Progenitor cell of endocrine pancreas (in vitro differentiated cells): ENCODE measurements around a stretch of chr3.

DNA sequence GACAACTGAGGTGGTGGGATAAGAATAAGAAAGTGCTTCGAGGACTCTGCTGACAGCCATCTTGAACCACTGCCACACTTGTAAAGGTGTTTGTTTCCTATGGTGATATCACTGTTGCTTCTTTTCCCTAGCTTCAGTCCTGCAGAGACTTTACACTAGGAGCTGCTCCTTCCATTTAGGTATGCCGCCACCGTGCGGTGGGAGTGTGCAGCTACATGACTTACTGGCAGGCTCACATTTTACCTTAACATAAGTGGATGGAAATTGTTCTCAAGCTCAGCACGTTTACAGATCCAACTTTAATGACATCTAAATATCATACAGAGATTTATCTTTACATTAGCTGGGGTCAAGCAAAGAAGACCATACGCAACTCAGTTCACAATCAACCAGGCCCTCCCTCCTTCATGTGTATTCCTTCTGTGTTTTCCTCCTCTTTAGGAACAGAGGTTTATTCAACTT is 13.9 kb upstream of the TRANK1 start:
- PRO-cap: no peak

DNA sequence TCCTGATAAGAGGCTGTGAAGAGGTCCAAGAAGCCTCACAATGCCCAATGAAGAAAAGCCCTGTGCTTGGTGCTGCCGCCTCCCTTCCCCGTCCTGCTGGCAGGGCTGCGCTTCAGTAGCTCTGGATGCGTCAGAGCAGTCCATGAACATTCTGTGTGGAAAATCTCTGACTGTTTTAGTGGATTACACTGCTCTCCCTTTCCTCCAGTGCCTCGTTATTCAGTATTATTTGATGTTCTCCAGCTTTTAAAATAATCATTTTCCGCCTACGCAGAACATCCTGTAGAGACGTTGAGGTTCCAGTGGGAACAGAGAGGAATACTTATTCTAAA is 39.7 kb downstream of the MLH1 start:
- PRO-cap: no peak

DNA sequence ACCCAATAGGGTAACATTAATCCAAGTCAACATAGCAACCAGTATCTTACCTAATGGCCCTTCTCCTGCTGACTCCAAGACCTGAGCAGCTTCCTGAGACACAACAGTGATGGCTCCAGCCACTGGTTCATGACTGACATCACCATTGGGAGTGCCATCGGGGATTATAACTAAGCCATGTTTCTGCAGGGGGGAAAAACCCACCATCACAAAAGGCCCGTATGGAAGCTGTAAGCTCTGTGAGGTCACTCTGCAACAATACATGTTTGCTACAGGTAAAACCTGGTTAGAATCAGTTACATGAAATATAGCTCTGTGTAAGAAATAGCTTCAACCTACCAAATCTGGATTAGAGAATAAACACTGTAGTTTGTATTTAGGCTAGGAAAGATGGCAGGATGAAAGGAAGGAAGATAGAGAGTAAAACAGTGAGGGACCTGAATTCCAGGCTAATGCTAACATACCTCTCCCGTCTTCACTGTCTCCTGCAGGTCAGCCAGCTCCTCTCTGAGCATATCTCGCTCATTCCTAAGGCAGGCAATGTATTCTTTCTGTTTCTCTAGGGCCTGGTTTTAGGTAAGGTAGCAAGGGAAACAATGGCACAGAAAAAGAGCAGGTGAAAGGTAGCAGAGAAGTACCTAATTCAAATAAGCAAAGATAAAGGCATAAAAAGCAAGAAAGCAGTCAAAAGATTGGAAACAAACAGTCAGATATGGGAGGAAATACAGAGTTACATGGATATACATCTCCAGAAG is 72.6 kb downstream of the MLH1 start:
- PRO-cap: no peak

GRCh38 chr3:37083595-37083832 is 90.2 kb downstream of the MLH1 start:
- PRO-cap: no peak

DNA sequence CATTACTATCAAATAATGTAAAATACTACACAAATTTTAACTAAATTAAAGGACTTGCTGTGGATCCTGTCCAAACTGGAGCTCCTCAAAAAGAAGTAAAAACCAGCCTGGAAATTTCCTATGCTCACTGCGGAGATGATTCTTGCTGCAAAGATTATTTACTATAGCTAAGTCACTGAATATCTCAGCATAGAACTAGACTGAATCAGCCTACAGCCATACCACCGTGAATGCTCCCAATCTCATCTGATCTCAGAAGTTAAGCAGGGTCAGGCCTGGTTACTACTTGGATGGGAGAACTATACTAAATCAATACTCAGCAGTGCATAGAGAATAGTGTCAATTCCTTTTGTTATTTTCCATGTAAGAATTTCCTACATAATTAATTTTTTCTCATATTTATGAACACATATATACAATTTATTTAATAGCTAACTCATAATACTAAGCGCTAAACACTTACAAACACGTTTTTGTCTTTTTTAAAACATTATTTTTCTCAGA is 98.4 kb downstream of the GOLGA4 start:
- PRO-cap: no peak

DNA sequence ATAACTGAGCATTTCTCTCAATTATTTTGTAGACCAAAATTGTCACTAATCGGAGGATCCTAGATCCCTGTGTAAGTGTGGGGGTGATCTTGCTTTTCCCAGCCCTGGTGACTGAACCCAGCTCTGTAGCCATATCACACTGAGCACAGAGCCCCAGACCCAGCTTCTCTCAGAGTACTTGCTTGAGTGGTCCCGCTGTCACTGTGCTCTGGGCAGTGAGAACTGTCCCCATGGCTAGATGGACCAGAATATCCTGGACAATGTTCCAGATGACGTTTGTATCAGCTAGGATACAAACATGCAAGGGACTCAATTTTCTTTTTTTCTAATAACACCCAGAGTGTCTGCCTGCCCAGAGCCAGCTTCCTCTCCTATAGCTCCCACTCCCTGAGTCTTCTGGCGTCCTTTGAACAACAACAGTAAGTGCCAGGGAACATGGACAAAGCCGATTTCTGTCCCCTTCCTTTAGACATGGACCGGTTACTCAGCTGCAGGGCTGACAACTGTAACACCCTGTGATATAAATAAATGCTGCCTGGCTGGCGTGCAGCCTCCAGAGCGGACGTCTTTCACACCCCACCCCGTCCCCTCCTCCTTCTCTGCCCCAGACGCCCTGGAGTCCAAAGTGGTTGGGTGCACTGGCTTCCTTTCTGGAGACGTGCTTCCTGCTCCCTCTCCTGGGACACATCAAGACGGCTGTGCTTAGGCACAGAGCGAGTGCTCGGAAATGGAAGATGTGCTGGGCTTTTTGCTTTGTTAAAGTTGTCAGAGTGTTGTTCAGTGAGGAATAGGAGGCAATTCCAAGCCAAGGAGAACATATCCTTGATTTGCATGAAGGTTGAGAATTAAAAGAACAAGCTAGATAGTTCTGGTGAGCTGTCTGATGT is 4.2 kb downstream of the ITGA9 start:
- PRO-cap: no peak

DNA sequence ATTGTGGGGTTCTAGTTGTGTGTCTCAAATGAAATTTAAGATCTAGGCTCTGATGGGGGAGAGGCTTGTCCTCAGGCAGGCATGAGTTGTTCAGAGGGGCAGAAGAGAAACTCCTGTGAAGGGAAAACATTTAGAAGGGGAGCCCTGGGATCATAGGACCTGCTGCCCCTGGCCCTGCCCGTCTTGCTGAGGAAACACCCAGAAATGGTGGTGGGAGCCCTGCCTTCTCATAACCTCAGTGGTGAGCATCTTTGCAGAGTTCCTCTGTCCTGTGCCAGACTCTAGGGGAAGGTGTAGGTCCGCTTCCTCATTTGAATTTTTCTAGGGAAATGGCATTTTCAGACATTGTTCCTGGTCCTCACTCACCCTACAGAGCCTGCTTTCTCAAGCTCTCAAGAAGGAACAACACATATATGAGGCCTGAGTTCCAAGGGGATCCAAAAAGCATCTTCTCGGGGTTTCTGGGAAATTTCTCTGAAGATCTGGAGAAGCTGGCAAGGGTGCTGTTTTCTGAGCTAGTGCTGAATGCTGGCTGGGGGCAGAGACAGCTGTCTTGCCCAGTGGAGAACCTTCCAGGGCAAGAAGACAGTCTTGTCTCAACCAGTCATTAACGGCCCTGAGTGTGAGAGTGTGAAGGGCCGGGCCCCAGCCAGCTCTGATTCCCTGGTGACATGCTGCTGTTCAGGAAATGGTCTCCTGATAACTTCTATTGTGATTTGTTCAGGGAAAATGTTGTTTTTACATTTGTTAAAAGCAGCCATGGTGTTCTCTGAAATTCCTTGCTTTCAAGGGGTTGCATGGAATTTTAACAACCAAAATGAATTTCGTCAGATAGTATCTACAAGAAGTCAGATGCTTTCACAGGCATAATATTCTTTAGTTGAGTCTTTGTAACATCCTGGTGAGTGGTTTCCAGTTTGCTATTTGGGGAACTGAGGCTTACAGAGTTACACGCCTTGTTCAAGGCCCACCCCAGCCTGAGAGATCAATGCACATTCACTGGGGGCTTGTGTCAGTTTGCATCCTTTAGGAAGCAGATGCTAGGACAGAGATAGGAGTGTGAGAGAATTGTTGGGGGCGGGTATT is 5.7 kb downstream of the ITGA9 start:
- PRO-cap: no peak

DNA sequence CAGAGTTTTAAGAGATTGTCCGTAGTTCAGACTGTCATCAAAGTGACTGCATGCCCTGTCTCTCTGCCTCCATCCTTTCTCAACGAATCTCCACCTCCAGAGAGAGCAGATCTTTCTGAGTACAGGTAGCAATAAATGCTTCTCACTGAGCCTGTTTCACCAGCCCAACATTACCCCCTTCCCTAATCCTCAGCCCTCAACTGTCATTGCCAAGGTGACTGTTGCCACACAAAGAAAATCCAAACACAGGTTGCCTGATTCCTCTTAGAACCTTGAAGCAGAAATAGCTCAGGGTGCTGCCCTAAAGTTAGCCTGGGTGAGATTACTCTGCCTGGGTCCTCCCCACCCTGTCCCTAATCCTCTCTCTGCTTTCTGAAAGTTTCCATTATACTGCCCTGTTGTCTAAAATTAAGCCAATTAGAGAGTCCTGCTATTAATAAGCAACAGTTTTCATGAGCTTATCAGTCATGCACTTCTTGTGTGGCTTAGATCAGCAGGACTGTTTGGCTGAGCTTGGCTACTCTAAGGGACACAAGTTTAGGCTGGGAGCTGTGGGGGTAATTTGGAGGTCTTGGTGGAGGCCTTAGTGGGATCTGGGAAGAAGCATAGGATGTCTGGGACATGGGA is 57.0 kb downstream of the ITGA9 start:
- PRO-cap: no peak

- PRO-cap: no peak
Observed at GRCh38 chr3:37533295-37533784, 81.4 kb downstream of the ITGA9 start.

- PRO-cap: no peak
Observed at GRCh38 chr3:37765457-37766152, 96.1 kb upstream of the CTDSPL start.

GRCh38 chr3:37856182-37856776 is 5.4 kb upstream of the CTDSPL start:
- PRO-cap: no peak

- PRO-cap: no peak
Observed at GRCh38 chr3:37863985-37864296, 2.3 kb downstream of the CTDSPL start.

DNA sequence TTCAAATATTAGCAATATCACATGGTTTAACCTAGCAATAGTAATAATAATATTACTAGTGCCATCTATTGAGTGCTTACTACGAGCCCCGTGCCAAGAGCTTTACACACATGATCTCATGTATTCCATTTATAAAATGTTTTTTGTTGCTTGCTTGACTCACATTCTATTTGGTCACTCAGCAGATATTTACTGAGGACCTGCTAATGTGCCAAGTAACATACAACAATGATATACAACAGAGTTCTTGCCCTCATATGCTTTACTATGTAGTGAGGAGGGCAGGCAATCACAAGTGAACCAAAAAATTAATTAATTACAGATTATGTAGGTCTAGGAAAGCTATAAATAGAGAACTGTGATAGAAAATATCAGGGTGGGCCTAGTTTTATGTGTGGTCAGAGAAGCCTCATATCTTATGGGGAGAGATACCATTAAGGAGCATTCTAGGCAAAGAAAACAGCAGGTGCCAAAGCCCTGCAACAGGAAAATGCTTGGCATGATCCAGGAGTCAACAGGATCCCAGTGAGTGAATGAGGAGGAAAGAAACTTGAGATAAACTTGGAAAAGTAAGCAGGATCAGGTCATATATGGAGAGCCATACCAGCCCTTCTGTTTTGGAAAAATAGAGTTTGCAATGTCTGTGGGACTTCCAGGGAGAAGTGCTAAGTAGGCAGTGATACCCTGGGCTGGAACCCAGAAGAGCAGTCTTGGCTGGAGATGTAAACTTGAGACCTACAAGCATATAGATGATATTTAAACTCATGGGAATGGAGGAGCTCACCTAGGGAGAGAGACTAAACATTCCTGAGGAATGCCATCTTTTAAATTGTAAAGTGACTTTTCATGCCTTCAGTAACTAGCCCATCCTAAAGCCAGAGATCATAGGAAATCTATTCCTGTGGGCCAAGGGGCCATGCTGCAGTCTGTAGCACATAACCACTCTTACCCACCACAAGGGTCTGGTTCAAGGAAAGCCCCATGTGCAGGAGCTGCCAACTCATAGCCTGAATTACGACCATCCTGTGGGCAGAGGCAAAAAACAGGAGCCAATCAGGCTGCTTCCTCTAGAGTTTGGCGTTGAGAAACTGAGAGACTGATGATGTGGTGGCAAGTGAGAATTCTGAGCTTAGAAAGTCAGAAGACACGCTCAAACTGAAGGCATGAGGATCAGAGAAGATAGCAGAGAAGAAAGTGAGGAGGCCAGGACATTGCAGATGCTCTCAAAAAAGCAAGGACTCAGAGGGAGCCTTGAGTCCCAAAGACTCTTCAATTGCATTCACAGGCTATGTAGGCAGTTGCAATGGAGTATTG is 37.2 kb downstream of the CTDSPL start:
- PRO-cap: no peak

- PRO-cap: no peak
Observed at GRCh38 chr3:37945816-37946575, 44.6 kb upstream of the VILL start.

GRCh38 chr3:38347398-38347878 is 853 bp downstream of the XYLB start:
- PRO-cap: no peak

DNA sequence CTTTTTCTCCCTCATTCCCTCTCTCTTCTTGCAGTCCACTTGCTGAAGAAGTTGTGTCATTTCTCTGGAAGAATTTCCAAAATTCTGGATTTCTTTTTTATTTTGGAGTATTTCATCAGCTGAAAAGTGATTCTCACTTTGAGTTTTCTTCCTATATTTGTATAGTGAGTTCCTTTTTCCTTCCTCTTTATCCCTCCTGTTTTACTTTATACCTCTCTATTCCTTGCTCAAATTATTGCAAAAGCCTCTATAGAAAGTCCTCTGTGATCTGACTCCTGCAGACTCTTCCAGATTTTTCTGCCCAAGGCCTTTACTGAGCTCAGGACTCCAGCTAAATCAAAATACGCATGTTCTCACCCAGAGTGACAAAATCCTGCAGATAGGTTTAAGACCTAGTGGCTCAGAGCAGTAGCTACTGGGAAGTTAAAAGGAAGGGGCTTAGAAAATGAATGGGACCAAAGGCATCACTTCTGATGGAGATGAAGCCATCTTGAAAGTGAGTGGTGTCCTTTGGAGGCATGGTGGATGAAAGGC is 39.8 kb upstream of the ACVR2B start:
- PRO-cap: no peak

DNA sequence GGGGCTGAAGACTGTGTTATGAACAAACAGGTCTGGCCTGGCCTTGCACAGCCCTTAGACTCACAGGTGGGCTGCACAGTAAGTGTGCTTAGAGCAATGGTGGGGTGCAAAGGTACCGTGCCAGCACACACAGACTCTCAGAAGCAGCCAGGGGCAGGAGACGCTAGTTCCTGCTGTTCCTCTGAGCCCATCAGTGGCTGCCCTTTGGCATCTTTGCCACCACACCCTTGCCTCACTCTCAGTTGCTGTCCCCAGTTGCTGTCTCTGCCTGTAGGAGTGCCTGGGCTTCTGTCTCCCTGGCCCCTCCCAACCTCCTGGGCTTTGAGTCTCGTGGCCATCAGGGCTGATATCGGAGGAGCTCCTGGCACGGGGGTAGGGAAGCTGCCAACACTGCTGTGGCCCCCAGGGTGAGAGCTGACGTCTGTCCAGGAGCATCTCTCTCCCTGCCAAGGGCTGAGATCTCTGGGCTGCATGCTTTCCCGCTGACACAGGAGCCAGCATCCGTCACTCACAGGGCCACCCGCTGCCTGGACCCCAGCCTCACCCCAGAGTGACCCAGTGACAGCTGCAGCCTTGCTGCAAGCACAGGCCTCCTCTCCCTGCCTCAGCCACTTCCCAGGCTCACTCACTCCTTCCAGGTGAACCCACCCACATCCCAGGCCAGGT is 47.4 kb downstream of the EXOG start:
- PRO-cap: no peak

DNA sequence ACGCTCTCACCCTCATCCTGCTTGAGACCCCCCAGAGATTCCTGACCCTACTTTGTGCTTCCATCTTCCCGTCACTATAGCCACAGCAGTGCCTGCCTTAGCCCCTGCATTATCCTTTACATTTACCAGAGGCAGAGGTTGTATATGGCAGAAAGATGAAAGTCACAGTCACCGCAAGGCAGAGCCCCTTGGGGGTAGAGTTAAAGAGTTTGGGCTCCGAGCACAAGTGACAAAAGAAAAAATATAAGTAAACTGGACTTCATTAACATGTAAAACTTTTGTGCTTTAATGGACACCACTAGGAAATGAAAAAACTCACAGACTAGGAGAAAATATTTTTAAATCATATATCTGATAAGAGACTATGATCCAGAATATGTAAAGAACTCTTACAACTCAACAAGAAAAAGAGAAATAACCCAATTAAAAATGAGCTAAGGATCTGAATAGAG is 56.6 kb downstream of the EXOG start:
- PRO-cap: no peak

- PRO-cap: no peak
Observed at GRCh38 chr3:38615871-38616864, 33.3 kb downstream of the SCN5A start.

- PRO-cap: no peak
Observed at GRCh38 chr3:38644290-38644961, 5.1 kb downstream of the SCN5A start.